Neural cell (in vitro differentiated cells): ENCODE measurements around a stretch of chr9.

DNA sequence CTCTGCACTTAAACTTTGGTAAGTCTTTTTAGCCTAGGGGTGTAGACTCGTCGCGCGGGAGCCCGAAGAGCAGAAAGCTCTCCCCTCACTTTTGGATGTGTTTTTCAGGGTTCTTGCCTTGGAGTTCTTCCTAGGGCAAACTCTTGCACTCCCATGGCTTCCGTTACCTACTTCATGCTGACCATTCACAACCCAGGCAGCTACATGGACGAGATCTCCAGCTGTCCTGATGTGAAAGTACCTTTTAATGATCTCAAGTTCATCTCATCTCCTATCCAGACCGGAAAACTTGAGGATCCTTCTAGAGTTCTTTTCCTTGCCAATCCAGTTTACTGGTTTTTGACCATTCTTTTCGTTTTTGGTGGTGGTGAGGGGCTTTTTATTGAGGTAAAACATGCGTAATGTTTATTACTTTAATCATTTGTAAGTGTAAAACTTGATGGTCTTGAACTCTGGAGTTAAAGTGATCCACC lies 584 bp upstream of the ZBTB26 start:
- RAMPAGE, long total RNA = no peak

DNA sequence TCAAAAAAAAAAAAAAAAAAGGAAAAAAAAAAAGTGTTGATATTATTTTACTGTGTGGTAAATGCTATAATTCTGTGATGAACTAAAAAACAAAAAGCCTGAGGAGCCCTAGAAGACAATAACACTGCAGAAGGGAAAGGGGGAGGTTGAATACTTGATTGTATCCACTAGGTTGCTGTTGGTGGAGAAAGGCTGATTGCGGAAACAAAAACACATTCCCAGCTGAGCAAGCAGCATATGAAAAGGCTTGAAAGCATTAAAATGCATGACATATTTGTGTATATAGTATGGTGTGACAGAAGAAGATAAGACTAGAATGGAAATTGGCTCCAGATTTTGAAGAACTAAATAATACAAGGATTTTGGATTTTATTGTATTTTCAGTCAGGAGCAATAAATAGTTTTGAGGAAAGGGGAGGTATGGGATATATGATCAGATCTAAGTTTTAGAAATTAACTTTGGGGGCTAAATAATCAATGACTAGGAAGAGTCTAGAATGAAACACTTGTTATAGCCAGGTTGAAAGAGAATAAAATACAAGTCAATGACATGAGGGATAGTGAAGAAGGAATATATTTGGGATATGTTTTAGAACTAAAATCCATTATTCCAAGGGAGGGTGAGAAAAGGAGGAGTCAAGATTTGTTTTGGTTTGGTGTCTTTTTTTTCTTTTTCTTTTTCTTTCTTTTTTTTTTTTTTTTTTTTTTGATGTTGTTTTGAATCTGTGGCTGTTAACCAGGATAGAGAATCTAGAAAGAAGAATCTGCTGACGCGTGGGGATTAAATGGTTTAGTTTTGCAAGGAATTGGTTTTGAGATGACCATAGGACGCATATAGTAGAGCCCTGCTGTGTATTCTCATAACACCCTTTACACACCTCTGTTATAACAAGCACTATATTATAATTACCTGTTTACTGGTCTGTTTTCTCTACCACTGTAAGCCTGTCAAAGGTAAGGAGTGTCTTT lies 9.2 kb downstream of the RABGAP1 start:
- RAMPAGE, long total RNA = no peak

GRCh38 chr9:122959911-122960280 lies 19.1 kb downstream of the RABGAP1 start:
- RAMPAGE, long total RNA = no peak

DNA sequence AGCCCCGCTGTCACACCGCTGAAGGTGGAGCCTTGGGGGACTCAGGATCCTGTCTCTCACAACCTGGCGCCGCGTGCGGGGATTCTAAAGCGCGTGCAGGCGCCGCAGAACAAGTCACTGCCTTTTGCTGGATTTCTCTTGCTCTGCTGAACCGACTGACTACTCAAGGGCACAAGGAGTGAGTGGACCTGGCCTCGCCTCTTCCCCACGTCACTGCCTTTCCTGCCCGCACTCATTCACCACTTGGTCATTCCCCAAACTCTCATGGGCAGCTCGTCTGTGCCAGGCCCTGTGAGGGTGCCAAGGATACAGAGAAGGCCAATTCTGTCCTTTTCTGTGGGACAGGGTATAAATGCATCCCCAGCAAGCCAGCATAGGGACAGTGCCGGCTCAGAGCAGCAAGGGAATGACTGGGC lies 69.4 kb downstream of the CRB2 start:
- RAMPAGE, long total RNA = no peak

- RAMPAGE, long total RNA = no peak
Measured at GRCh38 chr9:123455840-123456448, 99.9 kb downstream of the CRB2 start.

GRCh38 chr9:123534755-123535397 lies 178.9 kb downstream of the CRB2 start:
- RAMPAGE, long total RNA = no peak

- RAMPAGE, long total RNA = no peak
Measured at GRCh38 chr9:123642377-123643141, 286.6 kb downstream of the CRB2 start.

DNA sequence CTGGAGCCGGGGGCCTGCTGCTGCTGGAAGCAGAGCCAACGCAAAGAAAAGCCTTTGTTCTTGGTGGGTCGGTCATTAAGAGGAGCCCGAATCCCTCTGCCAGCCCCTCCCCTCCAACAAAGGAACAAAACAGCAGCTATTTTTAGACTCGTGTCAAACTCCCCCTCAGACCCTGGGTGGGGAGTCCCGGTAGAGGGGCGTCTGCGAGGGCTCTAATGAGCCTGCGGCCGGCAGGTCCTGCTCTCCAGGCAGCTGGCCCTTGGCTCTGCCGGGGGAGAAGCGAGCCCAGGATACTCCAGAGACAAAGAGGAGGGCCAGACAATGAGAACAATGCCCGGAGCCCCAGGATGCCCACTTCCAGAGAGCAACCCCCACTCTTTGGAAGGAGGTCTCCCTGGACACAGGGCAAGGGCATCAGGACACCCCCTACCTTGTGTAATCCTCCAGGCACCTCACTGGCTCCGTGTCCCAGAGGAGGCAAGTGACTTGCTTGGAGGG lies 114.1 kb downstream of the LHX2 start:
- RAMPAGE, long total RNA = no peak

DNA sequence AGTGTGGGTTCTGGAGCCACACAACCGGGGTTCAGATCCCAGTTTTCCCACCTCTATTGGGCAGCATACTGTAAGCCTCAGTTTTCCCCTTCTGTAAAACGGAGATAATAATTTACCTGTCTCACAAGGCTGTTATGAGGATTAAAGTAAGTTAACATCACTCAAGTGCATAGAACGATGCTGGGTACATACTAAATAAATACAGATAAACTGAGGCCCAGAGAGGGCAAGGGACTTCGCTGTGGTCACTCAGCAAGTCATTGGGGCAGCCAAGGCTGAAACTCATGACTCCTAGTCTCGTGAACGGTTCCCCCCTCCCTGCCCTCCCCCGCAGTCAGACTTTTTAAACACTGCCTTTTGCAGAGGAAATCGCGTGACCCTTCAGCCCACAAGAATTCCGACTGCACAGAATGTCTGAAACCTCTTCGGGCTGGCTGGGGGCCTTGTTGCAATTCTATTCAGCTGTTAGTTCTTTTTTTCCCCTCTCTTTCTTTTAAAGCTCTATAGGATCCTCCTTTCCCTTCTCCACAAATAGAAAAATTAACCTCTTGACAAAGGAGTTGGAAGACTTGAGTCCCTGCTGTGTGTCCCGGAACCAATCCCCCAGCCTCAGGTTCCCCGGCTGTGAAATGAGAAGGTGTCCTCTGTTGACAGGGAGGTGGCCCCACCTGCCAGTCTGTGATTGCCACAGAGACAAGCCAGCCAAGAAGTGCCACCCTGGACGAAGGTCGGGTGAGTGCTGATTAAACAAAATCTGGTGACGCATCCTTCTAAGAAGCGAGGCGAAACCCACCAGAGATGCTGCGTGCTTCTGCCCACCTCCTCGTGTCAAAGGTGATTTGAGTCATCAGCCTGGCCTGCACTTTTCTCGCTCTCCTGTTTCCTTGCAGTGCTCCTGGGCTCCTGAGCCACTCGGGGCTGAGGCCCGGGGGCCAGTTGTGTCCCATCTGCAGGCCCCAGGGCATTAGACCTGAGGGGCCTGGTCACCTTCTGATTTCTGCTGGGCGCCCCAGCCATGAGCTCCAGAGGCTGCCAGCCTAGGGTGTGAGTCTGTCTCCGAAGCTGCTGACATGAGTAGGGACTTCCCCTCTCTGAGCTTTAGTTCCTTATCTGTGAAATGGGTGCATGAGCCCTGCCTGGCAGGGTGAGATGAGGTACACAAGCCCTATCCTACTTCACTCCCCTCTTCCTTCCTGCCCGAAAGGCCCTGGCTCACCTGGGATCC lies 28.4 kb downstream of the NEK6 start:
- RAMPAGE, long total RNA = no peak

- RAMPAGE, long total RNA = no peak
Measured at GRCh38 chr9:124347437-124348272, 67.6 kb downstream of the PSMB7 start.

- RAMPAGE, long total RNA = no peak
Measured at GRCh38 chr9:124400157-124400851, 14.9 kb downstream of the PSMB7 start.

DNA sequence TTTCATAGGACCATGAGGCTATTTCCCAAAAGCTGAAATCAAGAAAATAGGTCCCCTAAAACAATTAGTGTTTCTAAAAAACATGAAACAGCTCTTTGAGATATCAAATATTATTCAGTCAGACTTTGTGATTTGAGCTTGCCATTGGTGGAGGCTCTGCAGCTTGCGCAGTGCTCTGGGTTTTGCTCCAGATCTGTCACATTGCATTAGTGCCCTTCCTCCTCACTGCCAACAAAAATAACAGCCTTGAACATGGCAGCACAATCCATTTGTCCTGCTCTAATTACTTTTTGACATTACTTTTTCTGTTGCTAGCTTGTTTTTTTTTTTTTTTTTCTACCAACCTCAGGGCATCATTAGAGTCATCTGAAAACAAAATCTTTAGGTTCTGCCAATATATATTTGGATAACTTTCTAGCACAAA lies 117.4 kb upstream of the NR5A1 start:
- RAMPAGE, long total RNA = no peak

DNA sequence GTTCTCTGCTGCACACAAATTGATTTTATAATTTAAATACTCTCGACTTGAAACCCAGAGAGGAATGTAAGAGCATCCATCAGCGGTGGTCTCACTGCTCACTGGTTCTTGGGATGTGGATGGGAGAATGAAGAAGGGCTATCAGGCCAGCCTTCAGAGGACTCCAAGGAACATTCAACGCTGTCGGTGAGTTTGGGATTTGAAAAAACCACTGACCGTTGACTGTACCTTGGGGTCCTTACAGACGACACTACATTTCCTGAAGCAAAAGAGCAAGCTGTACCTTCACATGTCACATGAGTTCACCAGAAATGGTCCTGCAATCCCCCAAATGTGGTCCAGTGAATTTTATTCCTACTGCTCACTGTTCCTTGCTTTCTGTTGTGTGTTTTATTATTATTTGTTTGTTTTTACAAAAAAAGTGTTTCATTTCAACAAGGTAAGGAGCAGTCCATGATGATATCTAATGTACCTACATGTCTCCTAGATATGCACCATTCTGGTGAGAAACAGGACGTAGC lies 78.7 kb downstream of the NR6A1 start:
- RAMPAGE, long total RNA = no peak

GRCh38 chr9:124693507-124694062 lies 77.5 kb downstream of the NR6A1 start:
- RAMPAGE, long total RNA = no peak

DNA sequence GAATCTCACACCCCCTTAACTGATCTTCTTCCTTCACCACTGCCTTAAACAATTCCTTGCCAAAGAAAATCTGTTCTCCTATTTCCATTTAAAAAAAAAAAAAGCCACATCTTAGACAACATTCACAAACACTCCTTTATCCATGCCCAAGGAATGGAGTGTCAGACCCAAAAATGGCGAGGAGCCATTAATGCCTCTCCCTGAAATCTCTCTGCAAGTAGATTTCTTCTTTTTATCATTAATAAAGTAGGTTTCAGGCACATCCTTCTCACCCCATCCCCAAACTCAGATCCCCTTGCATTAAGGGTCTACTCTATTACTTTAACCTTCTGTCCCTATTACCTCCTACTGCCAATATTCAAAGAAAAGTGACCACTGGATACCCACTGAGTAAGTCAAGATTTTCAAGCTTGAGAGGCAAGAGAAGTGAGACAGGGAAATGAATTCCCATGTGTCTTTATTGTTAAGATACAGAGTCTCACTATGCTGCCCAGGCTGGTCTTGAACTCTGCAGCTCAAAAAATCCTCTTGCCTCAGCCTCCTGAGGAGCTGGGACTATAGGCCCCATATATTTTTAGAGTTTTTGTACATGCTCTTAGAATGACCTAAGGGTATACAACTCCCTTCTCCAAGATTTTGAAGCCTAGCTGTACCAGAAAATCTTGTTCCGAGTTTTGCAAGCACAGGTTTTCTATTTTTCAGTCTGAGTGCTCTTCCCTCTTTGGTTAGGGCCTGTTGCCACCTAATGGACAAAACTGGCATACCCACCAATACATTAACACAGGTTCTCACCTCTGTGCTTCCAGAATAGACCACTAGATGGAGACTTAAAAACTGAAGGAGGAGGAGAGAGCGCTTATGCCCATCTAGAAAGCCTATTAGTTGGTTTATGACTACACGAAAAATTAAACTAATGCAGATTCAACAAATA lies 59.5 kb downstream of the NR6A1 start:
- RAMPAGE, long total RNA = no peak

DNA sequence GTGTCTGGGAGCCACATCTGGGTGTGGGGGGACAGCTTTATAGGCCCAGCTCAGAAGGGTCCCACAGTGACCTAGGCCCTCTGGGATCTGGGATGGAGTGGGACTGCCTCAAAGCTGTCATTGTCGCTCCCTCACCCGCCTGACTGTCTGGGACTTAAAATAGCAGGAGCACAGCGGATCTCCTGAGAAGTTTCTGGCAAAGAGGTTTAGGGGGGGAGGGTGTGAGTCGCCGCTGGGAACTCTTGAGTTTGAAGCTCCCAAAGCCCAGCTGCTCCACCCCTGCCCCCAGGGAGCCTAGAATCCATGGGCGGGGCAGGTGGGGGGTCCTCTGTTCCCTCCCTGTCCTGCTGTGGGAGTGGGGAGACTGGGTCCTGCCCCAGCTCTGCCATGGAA lies 1.2 kb upstream of the WDR38 start:
- RAMPAGE, long total RNA = no peak

GRCh38 chr9:124857047-124857172 lies 3.6 kb downstream of the WDR38 start:
- RAMPAGE, long total RNA = no peak

GRCh38 chr9:124869566-124870092 lies 7.7 kb downstream of the ARPC5L start:
- RAMPAGE, long total RNA = no peak

DNA sequence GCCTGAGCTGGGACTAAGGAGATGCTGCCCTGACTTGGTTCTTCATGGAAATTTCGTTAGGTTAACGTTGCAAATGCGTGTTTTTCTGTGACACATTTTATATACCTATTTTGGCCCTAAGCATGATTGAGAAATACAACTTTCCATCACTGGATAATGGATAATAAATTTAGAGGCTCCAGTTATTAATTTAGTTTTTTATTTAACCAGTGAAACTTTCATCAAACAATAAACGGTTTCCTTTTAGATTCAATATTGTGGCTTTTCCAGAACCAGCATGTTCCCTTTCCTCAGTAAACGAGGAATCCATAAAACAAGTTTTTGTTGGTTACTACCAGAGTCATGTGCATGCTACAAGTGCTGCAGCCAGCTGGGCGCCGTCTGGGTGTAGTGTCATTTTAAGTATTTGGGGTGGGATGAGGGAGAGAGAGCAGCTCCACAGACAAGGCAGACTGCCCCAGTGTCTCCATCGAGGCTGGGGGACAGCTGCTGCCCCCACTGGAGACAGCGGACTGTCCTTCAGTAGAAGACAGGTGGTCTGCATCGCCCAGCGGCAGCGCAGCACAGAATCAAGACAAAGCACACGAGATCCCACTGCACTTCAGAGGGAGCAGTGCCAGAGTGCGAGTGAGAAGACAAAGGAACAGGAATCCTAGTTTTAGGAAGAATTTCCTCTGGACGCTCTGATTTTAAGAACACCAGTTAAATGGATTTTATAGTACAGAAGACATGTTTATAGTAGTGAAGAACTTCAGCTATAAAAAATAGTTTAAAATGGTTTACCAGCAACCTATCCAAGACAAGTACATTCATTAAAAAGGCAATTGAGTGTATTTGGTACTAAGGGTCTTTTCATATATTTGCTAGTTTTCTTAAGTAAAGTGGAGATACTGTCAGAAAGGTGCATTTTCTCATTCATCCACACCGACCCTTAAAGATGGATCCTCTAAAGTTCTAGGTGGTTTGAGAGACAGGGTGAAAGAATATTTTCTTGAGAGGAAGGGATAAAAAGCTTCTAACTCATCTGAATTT lies 17.4 kb downstream of the ARPC5L start:
- RAMPAGE, long total RNA = no peak

- RAMPAGE, long total RNA = no peak
Measured at GRCh38 chr9:125236178-125237505, 4.5 kb downstream of the HSPA5 start.